M059J (cell line): Measurements from ENCODE around the genes MYMK and SARDH.

GRCh38 chr9:133121381-133121927, 414 bp upstream of the RALGDS start:
- RAMPAGE, long total RNA: no peak

DNA sequence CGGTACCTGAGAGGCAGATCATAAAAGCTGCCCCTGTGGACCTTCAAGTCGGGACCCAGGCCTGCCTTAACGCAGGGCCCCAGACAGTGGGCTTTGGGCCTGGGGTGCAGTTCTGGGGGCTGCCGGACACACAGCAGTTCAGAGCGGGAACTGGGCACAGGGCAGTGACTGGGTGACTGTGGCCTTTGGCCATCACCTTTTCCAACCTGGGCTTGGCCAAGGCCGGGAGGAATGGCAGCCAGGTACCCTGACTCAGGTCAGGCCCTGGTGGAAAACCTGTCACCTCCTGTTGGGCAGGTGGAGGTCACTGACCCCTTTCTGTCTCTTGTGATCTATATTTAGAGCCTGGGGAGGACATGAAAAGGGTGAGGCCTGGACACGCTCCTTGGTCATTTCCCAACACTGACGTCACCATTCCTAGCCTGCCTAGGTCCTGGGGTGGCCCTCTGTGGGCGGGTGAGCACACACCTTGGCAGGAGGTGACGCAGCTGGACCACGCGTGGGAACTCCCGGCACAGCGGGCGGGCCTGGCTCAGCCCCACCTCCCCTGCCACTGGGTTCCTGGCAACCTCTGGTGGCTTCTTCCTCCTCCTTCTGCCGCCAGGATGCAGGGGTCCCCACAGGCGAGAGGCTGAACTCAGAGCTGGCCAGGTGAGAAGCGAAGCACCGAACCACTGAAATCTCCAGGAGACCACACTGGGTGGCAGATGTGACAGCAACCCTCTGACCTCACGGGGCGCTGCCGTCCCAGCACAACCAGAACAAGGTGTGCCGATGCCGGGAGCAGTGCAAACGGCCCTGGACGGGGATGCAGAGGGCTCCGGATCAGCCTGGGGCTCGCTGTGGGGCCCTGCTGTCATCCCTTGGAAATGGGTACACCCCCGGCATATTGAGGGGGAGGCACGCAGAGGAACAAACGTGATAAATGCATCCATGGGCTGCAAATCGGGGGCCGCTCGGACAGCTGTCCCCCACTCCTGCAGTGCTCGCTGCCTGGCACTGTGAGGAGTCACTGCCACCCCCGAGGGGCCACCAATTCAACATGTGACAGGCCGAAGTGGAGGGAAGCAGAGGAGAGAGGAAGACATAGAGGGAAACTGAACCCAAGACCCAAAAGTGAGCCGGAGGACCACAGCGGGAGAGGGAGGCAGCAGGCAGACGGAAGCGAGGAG, 6.5 kb upstream of the RALGDS start:
- RAMPAGE, long total RNA: no peak

- RAMPAGE, long total RNA: no peak
Observed at GRCh38 chr9:133147181-133148316, 16.2 kb downstream of the GBGT1 start.

DNA sequence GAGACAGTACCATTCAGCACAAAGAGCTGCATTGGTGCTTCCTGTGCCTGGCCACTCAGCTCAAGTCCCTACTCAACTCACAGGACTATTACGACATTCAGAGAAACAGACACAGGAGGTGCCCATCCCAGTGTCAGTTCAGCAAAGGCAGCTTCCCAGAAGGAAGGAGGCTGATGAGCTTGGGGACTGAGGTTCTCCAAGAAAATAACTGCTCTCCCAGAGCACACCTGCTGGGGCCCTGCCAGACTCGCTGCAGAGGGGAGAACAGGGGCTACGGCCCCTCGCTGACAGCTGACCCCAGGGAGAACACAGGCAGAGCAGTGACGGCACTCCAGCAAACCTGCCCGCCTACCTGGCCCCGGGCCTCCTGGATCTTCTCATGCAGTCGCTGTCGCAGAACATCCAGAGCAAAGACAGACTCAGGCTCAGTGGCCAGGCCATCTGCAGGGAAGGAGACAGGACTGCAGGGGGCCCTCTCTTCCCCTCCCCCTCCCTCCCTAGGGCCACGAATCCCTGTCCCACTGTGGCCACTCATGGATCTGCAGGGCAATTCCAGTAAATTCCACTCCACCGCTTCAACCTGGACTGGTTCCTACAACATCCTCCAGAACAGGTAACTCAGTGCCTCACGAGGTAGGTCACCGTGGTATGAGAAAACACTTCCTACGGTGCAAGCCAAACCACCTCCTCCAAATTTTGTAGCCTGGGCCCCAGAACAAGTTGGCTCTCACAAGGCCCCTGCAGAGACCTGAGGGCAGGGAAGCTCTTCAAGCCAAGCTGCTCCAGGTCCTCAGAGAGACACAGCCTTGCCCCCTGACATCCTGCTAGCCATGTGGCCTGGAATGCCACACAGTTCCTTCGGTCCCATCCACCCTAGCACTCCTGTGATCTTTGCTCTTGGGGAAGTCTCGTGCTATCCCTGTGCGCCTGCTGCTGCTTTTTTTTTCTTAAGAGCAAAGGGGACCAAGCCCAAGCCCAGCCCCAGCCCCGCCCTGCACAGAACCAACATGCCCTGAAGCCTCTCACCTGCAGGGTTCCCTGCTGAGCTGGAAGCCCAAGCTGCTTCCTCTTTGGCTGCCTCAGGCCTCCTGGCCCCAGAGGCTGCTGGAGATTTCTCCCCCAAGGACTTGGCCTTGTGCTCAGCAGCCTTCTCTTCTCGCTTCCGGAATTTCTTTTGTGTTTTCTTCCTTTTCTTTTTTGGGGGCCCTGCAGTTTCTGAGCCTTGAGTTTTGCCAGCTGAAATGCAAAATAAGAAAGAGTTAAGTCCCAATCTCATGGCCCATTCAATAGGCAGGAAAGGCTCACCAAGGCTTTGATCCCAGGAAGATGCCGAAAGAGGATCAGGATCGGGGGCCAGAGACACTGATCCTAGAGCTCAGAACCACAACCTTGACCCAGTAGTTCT, 2.1 kb downstream of the SURF6 start:
- RAMPAGE, long total RNA: no peak

DNA sequence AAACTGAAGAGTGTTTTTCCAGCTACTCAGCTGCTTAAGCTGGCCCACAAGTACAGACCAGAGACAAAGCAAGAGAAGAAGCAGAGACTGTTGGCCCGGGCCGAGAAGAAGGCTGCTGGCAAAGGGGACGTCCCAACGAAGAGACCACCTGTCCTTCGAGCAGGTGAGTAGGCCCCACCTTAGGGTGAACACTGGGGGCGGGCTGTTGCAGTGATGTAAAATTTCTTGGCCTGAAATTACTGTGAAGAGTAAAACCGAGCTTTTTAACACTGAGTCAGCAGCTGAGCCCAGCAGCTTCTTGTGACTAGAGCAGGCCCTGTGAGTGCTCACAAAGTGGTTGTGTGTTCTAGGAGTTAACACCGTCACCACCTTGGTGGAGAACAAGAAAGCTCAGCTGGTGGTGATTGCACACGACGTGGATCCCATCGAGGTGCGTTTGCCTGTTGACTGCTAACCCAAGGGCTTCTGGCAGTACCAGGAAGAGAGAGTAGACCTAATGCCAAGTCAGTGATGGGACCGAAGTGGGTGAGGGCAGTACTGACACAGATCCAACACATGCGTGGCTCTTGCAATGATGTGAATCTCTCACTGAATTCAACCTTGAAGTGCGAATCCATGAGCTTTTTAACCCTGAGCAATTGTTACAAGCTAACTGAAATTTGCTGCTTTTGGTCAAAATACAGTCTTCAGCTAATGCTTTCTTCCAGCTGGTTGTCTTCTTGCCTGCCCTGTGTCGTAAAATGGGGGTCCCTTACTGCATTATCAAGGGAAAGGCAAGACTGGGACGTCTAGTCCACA, 2.1 kb downstream of the RPL7A start:
- RAMPAGE, long total RNA: no peak

DNA sequence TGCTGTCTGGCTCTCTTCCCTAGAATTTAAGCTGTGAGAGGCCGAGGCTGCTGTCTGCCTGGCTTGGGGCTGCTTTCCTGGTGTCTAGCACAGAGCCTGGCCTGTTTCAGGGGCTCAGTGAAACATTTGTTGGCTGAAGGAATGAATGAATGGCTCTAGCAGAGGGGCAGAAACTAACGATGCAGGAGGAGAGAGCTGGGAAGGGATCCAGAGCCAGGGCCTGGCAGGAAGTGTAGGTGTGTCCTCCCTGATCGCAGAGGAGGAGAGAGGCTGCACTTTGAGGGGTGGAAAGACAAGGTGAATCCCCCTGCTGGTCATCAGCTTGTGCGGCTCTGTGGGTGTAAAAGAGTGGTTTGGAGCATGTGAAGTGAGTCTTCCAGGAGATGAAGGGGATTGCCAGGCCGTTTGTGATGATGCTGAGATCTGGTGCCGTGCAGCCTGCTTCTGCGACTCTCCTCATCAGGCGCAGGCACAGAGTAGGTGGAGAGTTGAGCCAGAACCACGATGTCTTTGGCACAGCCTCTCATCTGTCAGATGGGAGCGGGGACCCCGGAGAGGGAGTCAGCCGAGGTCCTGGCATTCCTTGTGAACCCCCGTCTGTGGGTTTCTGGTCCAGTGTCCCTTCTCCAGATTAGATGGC, 544 bp upstream of the ADAMTS13 start:
- RAMPAGE, long total RNA: no peak

DNA sequence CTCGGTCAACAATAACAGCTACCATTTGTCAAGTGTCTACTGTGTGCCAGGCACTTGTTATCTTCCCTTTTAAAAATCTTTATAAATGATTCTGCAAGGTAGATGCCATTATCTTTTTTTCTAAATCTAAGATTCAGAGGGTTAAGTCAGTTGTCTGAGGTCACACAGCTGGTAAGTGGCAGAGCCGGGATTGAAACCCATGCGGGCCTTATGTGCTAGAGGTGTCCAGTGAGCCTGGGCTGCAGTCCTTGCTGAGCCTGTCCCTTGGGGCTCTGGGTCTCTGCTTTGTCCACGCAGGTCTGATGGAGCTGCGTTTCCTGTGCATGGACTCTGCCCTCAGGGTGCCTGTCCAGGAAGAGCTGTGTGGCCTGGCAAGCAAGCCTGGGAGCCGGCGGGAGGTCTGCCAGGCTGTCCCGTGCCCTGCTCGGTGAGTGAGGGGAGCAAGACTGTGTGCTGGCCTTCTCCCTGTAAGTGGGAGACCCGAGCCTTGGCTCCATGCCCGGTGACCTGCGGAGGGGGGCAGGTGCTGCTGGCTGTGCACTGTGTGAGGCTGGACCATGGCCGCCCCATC, 11.4 kb upstream of the CACFD1 start:
- RAMPAGE, long total RNA: no peak

DNA sequence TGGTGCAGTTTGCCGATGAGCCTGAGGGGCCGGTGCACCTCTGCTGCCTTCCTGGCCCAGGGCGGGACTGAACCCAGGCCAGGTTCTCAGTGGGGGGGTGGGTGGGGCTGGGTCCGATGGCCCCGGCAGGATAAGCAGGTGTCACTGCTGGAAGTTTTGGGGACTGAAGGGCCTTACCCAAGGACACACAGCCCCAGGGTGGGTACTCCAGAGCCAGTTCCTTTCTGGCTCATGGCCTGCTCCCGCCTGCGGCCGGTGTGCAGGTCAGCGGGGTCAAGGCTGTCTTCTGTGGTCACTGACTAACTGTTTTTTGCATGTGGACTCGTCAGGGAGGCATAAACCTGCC, 18.4 kb downstream of the MYMK start:
- RAMPAGE, long total RNA: no peak

DNA sequence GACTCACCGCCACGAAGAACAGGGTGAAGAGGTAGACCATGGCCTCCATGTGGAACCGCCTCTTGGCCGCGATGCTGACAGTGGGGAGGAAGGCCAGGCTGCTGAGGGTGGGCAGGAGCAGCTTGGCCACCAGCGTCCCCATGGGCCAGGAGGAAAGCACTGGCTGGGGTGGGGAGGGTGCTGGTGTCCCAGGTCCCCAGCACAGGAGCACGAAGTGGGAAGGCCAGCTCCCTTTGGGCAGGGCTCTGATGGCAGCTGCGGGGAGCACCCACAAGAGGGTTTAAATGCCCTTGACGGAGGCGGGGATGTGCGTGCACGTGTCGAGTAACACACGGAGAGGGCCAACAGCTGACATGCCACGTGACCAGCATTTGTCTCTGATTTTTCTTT, at the start of gene MYMK:
Gene MYMK (minus strand): TSS at position 257 of the 390 bp plus-strand sequence.
- RAMPAGE, long total RNA: no peak

DNA sequence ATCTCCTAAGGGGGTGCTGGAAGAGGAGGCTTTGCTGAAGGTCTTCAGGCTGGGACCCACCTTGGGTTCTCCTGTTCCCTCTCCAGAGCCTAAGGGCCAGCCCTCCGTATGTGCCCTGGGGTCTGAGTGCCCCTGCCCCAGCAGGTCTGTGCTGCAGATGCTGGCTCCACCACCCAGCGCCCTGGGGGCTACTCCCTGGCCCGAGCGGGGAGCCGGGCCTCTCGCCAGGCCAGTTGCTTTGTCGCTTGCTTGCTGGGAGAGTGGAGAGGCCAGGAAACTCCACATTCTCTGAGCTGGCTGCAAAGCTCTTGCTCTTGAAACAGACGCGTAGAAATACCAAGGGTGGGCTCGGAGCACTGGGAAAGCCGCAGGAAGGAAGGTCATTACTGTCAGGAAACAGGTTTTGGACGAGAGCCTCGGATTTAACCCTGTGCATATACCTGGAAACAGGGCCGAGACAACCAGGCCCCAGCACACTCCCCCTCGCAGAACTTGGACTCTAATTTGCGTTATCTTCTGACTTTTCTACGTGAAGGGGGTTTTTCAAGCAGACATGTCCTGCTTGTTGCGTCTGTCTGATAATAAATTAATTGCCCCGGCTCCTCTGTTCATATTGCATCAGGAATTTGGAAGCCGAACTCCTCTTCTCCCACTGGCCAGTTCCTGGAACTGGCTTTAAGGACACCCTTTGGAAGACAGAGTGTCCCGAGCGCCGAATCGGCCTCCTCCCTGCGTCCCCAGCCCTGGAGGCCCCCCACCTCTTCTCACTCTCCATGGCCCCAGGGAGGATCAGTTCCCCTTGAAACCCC, 11.1 kb downstream of the ADAMTSL2 start:
- RAMPAGE, long total RNA: no peak

DNA sequence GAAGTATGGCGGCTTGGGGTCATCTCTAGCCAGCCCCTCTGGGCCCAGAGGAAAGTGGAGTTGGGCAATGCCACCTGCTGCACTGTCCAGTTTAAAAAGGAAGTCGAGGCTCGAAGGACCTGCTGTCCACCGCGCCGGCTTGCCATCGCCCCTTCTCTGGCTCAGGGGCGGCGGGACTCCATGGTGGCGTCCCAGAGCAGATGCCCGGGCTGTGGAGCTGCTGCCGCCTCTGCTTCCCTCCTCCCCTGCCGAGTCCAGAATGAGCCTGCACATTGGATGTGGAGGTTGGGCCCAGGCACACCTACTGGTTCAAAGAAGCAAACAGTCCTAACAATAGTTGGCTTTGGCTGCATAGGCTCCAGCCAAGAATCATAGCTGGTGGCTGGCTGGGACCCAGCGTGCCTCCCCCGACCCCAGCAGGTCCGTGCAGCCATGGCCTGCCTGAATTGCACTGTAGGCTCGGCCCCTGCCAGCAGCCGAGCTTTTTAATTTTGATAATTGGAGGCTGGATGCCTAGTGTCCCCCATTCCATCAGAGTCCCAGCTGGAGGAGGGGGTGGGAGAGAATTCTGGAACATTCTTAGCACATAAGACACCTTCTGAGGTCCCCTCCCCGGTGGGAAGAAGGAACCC, 25.8 kb downstream of the ADAMTSL2 start:
- RAMPAGE, long total RNA: no peak

- RAMPAGE, long total RNA: no peak
Observed at GRCh38 chr9:133702293-133703449, 35.5 kb downstream of the SARDH start.

GRCh38 chr9:133737979-133739108, at the start of gene SARDH:
TSS of gene SARDH (minus strand) at chr9:133738352.
- RAMPAGE, long total RNA: no peak

- RAMPAGE, long total RNA: no peak
Observed at GRCh38 chr9:133742737-133743297, 4.7 kb upstream of the SARDH start.

- RAMPAGE, long total RNA: no peak
Observed at GRCh38 chr9:133756332-133756652, 18.1 kb upstream of the SARDH start.

DNA sequence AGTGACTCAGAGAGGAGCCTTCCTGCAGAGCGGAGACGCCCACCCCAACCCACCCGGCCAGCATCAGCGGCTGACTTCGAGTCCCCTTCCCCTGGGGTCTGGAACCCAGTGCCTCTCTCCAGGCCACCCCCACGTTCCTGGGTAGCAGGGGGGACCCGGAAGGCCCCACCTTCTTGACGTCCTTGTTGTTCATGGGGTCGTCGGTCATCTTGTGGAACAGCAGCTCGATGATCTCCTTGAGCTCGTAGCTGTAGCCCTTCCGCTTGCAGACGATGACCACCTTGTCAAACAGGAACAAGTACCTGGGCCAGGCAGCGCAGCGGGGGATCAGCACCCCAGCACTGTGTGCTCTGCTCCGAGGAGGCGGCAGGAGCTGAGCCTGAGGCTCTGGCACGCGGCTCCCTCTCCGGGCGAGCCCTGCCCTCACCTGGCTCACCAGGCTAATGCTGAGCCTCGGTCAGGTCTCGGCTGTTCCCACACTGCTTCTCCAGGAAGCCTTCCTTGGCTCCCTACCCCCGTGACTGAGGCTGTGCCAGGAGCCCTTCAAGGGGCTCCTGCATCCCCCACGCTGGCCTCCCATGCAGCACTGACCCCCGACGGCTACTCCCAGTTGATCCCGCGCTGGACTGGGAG, 50.1 kb upstream of the SARDH start:
- RAMPAGE, long total RNA: no peak

- RAMPAGE, long total RNA: no peak
Observed at GRCh38 chr9:133991417-133991575, 828 bp downstream of the VAV2 start.

GRCh38 chr9:134040006-134040484, 14.8 kb downstream of the BRD3OS start:
- RAMPAGE, long total RNA: no peak

GRCh38 chr9:134055454-134056754, 11.9 kb downstream of the BRD3 start:
- RAMPAGE, long total RNA: no peak

DNA sequence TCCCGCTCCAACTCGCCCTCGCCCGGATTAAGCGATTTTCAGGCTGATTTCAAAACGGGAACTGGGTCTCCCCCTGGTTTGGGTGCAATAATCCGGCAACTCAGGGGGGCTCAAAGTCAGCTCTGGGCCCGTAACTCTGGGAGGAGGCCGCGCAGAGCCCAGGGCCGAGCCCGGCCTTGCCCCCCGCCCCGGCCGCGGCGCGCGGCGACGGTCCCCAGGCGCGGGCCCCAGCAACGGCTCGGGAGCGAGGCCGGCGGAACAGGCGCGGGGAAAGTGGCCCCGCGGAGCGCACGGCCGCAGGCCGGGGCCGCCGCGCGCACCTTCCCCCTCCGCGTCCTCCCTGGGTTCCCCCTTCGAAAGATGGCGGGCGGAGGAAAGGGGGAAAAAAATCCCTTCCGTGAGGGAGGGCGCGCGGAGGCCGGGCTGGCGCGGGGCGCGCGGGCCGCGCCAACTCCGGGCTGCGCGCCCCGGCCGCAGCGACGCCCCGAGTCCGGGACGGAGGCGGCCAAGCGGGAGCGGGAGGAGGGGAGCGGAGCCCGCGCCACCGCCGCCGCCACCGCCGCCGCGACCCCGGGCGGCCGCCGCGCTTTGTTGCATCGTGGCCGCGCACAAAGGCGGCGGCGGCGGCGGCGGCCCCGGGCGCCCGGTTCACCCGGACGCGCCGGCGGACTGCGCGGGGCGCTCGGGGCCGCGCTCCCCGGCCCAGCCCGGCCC, 496 bp downstream of the BRD3 start:
- RAMPAGE, long total RNA: no peak